NT2/D1 (cell line): ENCODE data around the genes NCKAP5L, FAIM2 and AQP5.

DNA sequence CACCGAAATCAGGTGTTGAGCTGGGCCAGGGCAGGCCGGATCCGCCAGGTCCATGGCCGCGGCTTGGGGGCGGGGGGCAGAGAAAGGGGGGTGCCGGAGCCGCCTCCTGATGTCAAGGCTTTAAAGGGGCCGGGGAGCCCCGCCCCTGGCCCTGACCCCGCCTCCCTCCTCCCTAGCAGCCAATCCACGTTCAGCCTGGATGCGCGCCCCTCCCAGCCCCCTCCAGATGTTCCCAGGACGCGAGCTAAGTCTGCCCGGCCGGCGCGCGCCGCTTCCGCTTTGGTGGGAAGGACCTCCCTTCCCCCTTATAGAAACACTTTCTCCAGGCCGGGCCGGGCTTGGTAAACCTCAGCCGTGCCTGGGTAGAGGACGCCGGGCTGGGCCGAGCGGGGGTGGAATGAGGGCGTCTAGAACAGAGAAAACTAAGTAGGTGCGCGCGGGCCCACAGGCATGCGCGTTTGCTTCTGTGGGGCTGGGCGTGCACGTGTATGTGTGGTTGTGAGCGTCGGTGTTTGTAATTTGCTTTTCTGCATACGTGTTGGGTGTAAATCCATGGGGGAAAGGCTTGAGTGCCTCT is at the start of gene NCKAP5L:
Gene NCKAP5L (minus strand): TSS at position 95 of the 577 bp plus-strand sequence.
- RRBS, 2 experiments, result under 1 to 1% methylated on average over 17 of the region's 41 CpGs

DNA sequence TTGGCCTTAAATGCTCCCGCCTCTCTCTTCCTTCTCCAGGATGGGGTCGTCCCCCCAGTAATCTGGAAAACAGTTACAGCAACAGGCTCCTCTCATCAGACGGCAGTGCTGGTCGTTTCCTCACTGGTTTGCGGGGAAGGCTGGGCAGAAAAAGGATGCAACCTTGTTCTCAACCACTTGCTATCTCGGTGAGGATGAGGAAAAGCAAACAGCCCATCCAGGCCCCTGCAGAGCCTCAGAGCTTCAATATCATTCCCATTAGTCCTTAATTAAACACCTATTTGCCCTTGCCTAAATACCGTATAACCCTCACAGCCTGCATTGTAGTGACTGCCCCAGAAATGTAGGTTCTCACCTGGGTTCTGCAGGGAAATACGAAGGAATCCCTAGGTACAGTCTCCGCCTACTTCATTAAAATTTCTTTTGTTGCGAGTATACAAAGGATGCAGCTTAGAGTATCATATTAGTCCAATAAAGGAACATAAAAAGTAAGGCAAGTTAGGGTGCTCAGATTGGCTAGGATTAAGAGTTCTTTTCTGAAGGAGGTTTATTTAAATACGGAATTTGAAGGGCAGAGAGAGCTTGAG is 776 bp upstream of the NCKAP5L start:
- RRBS, 2 experiments, result no CpG with 5 or more reads among the region's 11 CpGs

- RRBS, 2 experiments, result 29 to 31% methylated on average over 30 to 33 of the region's 60 CpGs
These were observed at the start of gene FAIM2 for GRCh38 chr12:49903626-49904474. Gene FAIM2, minus strand, starts transcription at chr12:49903900.

- RRBS, 2 experiments, result no CpG with 5 or more reads among the region's 14 CpGs
These were observed 7.5 kb upstream of the AQP2 start for GRCh38 chr12:49942926-49943609.

DNA sequence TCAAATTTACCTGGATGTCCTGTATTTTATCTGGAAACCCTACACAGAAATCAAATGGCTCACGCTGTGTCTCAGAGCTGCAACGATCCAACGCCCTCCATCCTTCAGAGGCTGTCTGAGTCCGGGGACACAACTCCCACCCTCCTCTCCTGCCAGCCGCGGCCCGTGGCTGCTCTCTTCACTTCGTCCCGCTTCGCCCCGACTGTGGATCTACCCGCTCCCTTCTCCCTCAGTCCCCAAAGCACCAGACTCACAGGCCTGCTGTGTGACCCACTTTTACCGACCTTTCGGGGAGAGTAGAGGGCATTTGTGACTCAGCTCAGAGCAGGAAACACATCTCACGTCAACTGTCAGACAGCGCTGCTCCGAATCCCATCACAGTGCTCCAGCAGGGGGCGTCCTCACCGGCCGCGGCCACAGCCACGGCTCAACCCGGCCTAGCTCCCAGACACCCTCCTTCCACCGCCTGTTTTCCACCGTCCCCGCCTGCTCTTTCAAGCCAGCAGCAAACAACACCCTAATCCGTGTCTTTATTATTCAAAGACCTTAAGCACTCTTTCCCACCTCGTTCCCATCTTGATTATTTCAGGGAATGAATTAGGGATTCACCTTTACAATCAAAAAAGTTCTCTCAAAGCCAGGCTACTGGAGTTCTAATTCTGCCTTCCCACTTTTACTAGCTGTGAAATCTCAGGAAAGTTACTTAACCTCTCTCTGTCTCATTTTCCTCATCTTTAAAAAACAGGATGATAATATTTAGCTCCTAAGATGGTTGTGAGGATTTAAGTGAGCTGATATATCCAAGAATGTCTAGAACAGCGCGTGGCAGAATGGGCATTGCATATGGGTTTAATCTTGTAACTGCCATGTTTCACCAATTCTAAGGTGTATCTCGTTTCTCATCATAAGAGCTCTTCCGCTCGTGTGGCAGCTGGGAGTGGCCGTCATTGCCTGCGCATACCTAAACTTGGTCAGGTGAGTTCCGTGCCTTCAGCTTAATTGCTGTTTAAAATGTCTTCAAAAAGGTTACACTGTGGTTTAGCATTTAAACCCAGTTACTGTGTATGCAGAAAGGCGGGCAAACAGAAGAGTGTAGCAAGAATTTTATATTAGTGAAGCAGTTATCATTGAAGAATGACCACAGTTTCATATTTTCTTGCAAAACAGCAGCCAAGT is 4.8 kb upstream of the AQP2 start:
- RRBS, 2 experiments, result 38% methylated on average over 1 of the region's 37 CpGs; no CpG with 5 or more reads in 1 of the 2 experiments

DNA sequence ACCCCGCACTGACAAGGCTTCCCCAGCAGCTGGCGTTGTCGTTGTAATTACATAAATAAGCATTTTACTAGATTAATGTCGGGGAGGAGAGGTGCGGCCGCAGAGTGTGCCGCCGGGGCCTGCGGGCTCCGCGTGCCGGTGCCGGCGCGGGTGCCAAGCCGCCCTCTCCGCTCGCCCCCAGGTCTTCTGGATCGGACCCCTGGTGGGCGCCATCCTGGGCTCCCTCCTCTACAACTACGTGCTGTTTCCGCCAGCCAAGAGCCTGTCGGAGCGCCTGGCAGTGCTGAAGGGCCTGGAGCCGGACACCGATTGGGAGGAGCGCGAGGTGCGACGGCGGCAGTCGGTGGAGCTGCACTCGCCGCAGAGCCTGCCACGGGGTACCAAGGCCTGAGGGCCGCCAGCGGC is 4.7 kb downstream of the AQP2 start:
- RRBS, 2 experiments, result no CpG with 5 or more reads among the region's 37 CpGs

DNA sequence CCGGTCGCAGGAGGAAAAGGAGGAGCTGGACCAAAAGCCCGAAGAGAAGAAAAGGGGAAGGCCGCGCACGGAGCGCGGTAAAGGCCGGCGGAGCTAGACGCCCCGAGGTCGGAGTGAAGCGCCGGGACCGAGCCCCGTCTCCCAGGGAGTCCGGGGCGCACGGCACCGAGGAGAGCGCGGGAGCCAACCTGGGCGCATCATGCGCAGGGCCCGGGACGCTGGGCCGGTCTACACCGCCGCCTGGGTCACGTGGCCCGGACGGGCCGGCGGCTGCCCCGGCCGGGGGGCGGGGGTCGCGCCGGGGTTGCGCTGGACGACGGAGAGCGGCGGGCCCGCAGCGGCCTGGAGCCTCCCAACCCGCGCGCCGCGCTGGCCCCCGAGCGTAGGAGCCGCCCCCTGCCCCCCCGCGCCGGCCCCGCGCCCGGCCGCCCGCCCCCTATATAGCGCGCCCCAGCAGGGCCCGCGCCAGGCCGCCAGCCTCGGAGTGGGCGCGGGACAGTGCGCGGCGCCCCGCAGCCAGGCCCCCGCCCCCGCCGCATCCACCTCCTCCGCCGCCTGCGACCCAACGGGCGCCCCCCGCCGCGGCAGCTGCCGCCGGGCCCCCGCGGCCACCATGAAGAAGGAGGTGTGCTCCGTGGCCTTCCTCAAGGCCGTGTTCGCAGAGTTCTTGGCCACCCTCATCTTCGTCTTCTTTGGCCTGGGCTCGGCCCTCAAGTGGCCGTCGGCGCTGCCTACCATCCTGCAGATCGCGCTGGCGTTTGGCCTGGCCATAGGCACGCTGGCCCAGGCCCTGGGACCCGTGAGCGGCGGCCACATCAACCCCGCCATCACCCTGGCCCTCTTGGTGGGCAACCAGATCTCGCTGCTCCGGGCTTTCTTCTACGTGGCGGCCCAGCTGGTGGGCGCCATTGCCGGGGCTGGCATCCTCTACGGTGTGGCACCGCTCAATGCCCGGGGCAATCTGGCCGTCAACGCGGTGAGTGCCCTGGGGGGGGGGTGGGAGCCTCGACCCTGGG is at the start of gene AQP5:
Gene AQP5 (plus strand): TSS at position 468 of the 1,016 bp plus-strand sequence.
- RRBS, 2 experiments, result 14 to 26% methylated on average over 31 to 41 of the region's 120 CpGs

DNA sequence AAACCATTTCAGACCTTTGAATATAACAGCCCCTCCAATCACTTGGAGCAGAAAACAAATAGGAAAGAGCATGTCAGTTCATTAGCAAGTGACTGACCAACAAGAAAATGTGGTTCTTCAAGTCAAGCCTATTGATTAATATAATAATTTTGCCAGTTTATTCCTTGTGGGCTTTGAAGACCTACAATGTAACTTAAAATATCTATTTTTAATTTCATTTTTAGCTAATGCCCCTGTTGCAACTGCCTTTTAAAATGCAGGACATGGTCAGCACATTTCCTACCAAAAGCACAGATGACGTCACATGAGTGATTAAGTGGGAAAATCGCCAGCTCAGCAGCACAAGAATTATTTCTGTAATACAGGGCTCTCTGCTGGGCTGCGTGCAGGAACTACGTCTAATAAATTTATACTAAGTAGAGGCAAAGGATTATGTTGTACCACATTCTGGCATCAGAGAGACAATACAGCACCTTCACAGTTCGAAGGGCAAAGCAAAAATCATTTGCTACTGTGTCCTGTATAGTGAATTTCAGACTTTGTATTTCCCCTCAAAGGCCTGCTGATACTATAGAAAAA is 8.3 kb downstream of the RACGAP1 start:
- RRBS, 2 experiments, result no CpG with 5 or more reads among the region's 5 CpGs

GRCh38 chr12:50096638-50097232 is 7.1 kb upstream of the GPD1 start:
- RRBS, 2 experiments, result no CpG with 5 or more reads among the region's 3 CpGs

- RRBS, 2 experiments, result no CpG with 5 or more reads among the region's 14 CpGs
These were observed 1.5 kb upstream of the GPD1 start for GRCh38 chr12:50101764-50103188.

- RRBS, 2 experiments, result no CpG with 5 or more reads among the region's 11 CpGs
These were observed 1.3 kb downstream of the GPD1 start for GRCh38 chr12:50104897-50105737.

DNA sequence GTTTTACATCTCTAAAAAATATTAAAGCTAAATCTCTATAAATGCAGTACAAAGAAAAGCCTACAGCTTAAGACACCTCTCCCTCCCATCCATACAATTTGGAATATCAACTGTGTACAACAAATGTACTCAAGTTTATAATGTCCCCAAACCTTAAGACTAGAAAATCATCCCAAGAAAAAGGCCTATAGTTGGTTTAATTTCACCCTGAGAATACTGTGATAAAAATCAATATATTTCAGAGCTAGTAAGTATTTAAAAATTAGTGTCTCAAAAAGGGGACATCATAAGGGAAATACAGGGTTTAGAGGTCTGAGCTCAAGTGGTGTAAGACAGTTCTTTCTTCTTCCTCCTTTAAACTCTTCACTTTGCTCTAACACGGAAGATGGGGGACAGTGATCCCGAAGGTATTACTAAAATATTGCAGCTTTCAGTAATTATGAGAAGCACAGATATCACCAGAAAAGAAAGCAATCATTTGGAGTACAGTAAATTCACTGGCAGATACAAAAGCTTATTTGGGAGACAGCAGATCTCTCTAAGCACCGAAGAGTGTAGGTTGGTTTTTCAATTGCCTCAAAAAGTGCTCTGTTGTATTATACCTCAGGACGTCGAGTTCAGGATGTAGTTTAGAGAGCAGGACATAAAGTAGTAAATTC is 8.8 kb upstream of the CERS5 start:
- RRBS, 2 experiments, result no CpG with 5 or more reads among the region's 5 CpGs

DNA sequence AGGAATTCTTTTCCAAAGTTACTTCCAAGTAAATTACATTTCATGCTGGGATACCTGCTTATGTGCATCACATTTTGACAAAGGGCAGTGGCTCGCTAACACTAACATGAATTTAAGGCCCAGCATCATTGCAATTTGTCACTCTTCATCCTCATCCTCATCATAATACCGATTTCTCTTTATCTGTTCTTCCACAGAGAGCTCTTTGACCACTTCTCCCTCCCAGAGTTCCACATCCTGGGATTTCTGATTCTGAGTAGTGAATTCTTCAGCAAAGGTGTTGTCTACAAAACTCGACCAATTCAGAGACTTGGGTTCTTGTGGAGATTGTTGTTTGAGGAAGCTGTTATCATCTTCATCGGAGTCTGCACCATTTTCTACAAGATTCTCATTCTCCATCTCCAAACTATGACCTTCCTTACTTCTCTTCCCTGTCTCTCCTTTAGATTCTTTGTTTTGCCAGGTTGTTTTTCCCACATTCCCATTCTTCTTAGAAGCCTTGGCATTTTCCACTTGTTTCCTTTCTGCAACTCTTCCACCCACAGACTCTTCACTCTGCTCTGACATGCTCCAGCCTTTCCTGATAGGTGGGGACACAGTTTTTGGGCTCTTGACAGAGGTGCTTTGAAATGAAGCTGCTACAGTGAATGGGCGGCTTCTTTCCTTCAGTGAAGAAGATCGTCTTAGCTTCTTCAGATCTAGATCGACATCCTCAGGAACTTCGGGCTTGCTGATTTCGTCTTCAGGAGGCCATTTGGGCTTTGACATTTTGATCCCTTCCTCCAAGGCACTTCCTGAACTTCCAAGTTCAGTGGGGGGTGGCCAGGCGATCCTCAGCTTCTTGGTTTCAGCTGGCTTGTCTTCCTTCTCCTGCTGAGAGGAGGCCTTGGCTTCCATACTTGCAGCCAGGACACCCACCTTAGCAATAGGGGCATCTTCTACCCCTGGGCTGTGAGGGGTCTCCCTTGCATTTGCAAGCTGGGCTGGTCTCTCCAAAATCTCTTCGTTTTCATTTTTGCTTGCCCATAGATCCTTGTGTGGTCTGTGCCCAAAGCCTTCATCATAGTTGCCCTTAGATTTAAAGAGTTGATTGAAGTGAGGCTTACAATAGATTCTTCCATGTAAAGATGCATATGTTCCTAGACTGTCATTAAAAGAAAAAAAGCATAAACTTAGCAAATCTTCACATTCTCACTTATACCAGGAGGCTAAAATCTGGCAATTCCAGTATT is 10.2 kb upstream of the CERS5 start:
- RRBS, 2 experiments, result no CpG with 5 or more reads among the region's 11 CpGs

DNA sequence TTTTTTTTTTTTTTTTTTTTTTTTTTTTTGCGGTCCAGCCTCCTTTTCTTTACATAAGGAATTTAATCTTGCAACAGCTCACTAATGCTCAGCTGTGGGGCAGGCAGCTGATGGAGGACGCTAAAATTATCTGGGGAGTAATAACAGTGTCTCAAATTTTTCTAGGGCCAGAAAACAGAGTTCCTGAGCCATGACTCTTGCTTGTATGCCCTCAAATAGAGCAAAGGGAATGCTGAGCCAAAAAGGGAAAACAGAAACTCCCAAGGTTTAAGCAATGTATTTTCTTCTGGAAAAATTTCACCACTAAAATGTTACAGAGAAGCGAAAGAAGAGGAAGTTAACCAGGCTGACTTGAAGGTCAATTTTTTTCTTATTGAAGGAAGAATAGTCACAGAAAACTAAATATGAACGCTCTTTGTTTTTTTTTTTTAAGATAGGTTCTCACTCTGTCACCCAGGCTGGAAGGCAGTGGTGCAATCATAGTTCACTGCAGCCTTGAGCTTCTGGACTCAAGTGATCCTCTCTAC is 41.3 kb downstream of the LIMA1 start:
- RRBS, 2 experiments, result no CpG with 5 or more reads among the region's 4 CpGs

GRCh38 chr12:50555375-50555833 is 50.6 kb downstream of the DIP2B start:
- RRBS, 2 experiments, result no CpG with 5 or more reads among the region's 4 CpGs

DNA sequence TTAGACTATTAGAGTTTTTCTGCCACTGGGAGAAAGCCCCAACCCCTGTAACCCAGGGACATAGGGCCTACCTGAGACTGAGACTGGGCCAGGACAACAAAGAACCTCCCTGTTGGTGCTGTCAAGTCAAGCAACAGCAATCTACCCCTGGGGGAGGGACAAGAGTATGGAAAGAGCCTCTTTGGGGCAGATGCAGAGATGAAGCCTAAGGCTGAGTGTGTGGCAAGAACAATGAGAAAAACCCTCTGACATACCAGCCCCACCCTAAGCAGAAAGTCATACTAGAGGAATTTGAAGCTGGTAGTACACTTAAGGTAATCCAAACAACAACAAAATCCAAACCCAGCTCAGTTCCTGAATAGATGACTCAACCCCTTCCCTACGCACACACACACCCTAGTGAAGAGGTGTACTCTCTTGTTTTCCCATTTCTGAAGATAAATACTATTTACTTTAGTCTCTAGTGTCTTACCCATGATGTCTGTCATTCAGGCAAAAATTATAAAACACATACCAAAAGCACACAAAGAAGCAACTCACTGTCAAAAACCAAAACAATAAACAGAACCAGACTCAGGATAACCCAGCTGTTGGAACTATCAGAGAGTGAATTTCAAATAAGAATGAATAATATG is 22.9 kb downstream of the ATF1 start:
- RRBS, 2 experiments, result no CpG with 5 or more reads among the region's 1 CpG

DNA sequence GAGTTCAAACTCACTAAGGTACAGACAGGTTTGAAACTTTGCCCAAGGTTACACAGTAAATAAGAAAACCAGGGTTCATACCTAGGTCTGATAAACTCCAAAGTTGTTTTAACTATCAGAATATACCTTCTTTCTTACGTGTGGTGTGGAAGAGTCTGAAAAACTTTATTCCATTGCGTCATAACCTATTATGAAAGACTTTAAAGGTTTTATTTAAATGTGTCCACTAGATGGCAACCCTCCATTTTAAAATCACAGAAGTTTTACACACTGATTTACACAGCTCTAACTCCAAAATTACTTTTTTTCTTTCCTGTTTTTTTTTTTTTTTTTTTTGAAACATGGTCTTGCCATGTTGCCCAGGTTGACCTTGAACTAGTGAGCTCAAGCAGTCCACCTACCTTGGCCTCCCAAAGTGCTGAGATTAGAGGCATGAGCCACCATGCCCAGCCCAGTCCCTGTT is 17.4 kb upstream of the TMPRSS12 start:
- RRBS, 2 experiments, result no CpG with 5 or more reads among the region's 2 CpGs

- RRBS, 2 experiments, result 87 to 94% methylated on average over 5 of the region's 31 CpGs
These were observed 20.0 kb downstream of the POU6F1 start for GRCh38 chr12:51197708-51198411.

DNA sequence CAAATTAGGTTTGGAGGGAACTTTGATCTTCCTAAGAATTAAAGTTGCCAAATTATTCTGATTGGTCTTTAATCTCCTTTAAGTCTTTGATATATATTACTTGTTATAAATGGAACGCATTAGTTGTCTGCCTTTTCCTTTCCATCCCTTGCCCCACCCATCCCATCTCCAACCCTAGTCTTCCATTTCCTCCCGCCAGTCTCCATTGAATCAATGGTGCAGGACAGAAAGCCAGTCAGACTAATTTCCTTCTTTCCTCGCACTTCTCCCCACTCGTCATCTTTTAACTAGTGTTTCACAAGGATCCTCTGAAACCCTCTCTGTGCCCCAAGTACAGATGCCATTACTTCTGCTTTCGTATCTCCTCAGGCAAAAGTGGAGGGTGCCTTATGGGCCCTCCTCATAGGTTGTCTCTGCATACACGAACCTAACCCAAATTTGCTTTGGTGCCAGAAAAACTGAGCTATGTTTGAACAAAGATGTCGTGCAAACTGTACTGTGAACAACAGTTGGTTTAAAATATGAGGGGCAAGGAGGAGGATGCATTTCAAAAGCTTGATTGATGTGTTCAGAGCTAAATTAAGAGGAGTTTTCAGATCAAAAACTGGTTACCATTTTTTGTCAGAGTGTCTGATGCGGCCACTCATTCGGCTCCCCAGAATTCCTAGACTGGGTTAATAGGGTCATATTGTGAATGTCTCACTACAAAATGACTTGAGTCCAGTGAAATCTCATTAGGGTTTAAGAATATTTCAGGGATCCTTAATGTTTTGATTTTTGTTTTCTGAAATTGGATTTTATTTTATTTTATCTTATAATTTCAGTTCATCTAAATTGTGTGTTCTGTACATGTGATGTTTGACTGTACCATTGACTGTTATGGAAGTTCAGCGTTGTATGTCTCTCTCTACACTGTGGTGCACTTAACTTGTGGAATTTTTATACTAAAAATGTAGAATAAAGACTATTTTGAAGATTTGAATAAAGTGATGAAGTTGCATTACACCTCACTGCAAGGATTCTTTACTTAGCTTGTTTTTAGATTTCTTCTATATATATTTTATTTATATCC is 4.5 kb downstream of the DAZAP2 start:
- RRBS, 2 experiments, result no CpG with 5 or more reads among the region's 10 CpGs

GRCh38 chr12:51381145-51381696 is 10.0 kb downstream of the GALNT6 start:
- RRBS, 2 experiments, result no CpG with 5 or more reads among the region's 4 CpGs